Measurements from ENCODE around the gene RNF223.

GRCh38 chr1:135149-135584, 69.9 kb downstream of the OR4F5 start:
- RRBS: no CpG with 5 or more reads among the region's 28 CpGs

DNA sequence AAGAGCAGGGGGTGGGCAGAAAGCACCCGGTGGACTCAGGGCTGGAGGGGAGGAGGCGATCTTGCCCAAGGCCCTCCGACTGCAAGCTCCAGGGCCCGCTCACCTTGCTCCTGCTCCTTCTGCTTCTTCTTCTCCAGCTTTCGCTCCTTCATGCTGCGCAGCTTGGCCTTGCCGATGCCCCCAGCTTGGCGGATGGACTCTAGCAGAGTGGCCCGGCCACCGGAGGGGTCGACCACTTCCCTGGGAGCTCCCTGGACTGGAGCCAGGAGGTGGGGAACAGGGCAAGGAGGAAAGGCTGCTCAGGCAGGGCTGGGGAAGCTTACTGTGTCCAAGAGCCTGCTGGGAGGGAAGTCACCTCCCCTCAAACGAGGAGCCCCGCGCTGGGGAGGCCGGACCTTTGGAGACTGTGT, 121.0 kb downstream of the OR4F5 start:
- RRBS: no CpG with 5 or more reads among the region's 15 CpGs

DNA sequence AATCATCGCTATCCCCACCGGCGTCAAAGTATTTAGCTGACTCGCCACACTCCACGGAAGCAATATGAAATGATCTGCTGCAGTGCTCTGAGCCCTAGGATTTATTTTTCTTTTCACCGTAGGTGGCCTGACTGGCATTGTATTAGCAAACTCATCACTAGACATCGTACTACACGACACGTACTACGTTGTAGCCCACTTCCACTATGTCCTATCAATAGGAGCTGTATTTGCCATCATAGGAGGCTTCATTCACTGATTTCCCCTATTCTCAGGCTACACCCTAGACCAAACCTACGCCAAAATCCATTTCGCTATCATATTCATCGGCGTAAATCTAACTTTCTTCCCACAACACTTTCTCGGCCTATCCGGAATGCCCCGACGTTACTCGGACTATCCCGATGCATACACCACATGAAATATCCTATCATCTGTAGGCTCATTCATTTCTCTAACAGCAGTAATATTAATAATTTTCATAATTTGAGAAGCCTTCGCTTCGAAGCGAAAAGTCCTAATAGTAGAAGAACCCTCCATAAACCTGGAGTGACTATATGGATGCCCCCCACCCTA, 54.4 kb downstream of the OR4F16 start:
- RRBS: no CpG with 5 or more reads among the region's 23 CpGs

- RRBS: no CpG with 5 or more reads among the region's 5 CpGs
Observed at GRCh38 chr1:839056-839912, 84.4 kb upstream of the SAMD11 start.

GRCh38 chr1:841864-842762, 81.6 kb upstream of the SAMD11 start:
- RRBS: no CpG with 5 or more reads among the region's 18 CpGs

GRCh38 chr1:924403-925521, 1.0 kb downstream of the SAMD11 start:
- RRBS: 2% methylated on average over 26 of the region's 149 CpGs

GRCh38 chr1:925522-926322, 2.0 kb downstream of the SAMD11 start:
- RRBS: 3% methylated on average over 17 of the region's 69 CpGs

DNA sequence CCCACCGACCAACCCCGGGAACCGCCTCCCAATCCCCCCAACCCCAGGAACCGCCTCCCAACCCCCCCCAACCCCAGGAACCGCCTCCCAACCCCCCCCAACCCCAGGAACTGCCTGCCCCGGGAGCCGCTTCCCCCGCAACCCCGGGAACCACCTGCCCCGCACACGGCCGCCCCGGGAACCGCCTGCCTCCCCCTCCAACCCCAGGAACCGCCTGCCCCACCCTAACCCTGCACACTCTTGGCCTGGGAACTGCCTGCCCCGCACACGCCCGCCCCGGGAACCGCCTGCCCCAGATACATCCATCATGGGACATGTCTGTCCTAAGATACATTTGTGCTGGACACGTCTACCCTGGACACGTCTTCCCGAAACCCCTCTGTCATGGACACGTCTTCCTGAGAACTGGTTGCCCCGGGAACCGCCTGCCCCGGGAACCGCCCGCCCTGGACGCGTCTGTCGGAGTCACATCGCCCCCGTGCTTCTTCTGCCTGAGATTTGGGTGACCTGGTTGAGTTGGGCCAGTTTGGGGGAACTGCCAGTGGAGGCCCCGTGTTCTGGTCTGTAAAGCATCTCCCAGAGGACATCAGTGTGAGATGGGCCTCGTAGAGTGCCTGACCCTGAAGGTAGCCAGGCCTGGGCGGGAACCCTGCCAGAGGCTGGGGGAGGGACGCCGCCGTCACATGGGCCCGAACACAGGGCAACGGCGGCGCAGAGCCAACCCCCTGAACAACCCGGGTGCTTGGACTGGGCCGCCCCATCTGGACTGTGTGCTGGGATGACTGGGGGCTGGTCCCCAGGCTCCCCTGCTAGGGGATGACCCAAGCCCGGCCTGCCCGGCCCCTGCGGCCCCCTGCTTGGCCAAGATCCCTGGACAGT, 3.7 kb downstream of the PERM1 start:
- RRBS: 86% methylated on average over 12 of the region's 49 CpGs

GRCh38 chr1:1020472-1021095, 664 bp downstream of the AGRN start:
- RRBS: 3% methylated on average over 34 of the region's 57 CpGs

DNA sequence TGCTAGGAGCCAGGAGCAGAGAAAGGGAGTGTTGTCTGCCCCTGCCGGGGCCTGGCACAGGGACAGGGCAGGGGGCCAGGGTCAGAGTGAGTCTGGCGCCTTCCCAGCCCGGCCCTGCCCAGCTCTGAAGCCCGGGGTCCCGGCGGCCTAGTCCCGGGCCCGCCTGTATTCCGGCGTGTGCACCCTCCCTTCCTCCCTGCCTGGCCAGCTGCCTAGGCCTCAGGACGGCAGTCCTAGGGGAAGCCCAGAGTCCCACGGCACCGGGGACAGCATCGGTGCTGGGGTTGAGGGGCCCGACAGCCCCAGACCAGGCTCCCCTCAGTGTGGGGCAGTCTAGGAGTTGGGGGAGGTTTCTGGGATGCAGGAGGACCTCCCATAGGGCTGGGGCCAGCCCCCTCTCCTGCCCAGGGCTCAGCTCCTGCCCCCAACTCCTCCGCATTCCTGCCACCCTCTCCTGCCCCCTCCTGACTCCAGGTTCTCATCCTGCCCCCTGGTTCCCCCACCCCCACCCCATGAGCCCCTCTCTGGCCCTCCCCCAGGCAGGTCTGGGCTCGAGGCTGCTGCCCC, 5.3 kb downstream of the AGRN start:
- RRBS: 82% methylated on average over 7 of the region's 17 CpGs

- RRBS: 41% methylated on average over 7 of the region's 17 CpGs
Observed at GRCh38 chr1:1061875-1062482, 12.1 kb downstream of the RNF223 start.

DNA sequence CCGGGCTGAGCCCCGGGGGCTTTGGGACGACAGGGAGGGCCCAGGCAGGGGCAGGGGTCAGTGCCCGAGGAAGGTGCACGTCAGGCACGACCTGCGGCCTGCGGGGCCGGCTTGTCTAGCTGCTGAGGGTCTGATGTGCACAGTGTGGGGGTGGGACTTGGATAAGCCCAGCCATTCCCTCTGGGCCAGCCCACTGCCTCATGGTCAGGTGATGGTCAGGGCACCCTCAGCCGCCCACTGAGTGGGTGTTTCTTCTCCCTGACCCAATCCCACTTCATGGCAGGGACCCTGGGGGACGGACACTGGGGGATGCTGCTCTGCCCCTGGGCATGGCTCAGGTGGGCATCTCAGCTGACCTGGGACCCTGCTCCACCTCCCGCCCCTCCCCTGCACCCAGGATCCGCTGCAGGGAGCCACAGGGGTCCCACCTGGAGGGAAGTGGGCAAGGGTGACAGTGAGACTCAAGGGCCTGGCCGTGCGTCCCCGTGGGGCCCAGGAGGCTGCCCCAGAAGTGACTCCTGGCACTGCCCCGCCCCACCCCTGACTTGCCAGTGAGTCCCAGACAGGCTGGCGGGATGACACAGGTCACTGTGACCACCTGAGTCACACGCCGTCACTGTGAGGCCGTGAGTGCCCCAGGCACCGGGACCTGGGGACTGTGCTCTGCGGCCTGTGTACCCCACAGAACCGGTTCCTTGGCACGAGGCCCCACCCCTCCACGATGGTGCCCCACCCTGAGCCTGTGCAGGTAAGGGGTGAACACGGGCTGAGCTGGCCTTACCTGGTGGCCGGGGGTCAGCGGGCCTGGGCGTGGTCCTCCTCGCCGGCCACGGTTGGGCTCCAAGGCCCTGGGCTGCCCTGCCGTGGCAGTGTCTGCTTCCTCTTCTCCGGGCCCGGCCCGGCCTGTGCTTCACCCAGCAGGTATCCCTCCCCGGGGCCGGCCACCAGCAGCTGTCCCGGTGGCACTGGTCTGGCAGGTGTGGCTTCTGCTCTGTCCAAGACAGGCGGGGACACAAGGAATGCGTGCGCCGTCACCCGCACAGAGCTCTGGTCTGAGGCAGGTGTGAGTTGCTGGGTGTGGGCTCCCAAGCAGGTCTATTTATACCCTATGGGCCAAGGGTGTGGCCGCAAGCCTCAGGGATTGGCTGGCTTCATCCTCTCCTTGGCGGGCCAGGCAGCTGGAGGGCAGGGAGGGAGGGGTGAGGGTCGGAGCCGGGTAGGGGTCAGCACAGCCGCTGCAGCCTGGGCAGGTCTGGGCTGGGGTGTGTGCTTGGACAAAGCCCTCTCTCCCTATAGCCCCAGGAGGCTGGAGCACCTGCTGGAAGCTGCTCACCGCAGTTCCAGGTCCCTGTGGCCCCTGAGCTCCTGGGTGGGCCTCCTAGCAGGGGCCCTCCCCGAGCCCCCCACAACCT, at the start of gene RNF223:
Gene RNF223 (minus strand): TSS at position 1,072 of the 1,412 bp plus-strand sequence.
- RRBS: 70% methylated on average over 16 of the region's 52 CpGs

GRCh38 chr1:1080138-1080751, 6.1 kb upstream of the RNF223 start:
- RRBS: no CpG with 5 or more reads among the region's 22 CpGs

GRCh38 chr1:1099139-1100245, 16.4 kb downstream of the C1orf159 start:
- RRBS: no CpG with 5 or more reads among the region's 10 CpGs

DNA sequence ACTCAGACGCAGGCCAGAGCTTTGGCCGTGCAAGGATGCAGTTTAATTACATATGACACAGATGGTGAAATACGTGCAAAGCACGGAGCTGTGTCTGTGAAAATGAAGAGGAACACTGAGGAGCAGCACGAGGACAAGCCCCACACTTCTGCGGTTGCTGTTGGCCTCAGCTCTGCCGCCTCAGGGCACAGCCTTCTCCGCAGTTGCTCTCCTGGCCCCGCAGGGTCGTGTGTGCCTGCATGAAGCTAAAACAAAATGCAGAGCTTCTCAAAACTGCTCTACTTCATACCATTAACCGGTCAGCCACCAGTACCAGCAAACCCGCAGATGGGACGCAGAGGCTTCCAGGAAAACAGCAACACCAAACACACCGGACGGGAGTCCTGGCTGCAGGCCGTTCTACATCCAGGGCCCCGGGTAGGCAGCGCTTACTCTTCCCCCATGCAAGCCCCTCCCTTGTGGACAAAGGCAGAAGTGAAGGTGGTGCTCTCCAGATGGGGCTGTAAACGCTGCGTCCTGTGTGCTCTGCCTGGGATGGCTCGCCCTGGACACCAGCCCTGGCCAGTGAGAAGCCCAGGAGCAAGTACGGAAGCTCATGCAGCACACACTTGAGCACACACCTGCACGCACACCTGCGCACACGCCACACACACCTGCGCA, 7.1 kb upstream of the C1orf159 start:
- RRBS: 78% methylated on average over 6 of the region's 26 CpGs

DNA sequence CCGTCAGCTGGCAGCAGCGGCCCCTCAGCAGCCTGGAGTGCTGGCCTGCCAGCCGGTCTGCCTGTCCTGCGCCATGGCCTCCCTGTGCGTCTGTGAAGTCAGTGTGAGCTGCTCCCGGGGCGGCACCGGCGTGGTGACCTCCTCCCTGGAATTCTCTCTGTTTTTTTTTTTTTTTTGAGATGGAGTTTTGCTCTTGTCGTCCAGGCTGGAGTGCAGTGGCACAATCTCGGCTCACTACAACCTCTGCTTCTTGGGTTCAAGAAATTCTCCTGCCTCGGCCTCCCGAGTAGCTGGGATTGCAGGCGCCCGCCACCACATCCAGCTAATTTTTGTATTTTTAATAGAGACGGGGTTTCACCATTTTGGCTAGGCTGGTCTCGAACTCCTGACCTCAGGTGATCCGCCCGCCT, 10.3 kb upstream of the C1orf159 start:
- RRBS: 93% methylated on average over 4 of the region's 19 CpGs

DNA sequence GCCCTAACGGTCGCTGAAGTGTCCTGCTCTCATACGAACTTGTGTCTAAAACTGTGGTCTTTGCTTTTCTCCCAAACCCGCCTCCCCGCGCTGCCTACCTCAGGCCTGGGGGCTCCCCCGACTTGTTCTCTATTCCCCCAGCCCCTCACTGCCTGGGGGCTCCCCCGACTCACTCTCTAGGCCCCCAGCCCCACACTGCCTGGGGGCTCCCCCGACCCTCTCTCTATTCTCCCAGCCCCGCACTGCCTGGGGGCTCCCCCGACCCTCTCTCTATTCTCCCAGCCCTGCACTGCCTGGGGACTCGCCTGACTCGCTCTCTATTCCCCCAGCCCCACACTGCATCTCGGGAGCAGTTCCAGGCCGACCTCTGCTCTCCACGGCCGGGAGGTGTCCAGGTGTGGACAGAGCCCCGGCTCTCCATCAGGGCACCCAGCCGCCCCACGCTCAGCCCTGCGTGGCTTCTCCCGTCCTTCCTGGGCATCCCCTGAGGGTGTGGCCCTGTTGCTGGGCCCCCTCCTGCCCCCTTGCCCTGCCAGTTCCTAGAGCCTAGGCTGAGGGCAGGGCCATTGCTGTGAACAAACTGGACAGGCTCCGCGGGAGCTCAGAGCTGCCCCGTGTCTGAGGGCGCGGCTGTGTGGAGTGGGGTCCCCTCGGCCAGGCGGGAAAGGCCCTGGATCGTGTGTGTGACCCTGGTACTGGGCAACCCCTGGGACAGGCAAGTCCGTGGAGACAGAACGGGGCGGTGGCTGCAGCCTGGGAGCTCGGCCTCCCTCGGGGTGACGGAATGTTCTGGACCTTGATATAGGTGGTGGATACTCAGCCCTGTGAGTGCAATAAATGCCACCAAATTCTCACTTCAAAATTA, 27.5 kb upstream of the C1orf159 start:
- RRBS: no CpG with 5 or more reads among the region's 36 CpGs

DNA sequence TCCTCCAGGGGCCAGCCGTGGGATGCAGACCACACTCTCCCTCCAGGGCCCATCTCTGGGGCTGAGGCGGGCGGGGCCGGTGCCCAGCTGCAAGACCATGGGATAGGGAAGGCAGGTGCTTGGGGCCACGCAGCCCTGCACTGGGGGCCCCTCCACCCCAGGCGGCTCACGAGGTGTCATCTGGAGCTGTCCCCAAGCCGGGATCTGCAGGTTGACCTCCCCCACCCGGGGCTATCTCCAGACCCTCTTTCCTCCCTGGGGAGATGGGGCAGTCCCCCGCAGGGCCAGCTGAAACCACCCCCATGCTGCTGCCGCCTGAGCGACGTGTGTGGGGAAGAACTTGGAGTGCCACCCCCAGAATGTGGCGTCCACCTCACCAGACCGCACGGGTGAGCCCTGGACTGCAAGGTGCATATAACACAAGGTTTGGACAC, 4.1 kb upstream of the TTLL10 start:
- RRBS: 92% methylated on average over 3 of the region's 16 CpGs

DNA sequence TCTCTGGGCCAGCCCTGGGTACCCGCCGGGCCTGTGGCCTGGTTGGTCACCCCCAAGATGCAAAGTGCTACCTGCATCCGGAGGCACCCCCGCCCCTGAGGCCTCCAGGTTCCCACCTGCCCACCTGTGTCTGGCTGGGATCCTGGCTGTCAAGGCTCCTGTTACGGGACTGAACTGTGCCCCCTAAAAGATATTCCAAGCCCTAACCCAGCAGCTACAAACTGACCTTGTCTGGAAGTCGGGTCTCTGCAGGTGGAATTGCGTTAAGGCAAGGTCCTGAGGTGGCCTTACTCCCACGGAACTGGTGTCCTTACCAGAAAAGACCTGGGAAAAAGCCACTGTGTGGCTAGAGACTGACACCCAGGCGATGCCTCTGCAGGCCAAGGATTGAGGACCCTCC, 3.6 kb downstream of the B3GALT6 start:
- RRBS: 87% methylated on average over 2 of the region's 9 CpGs

- RRBS: 42% methylated on average over 4 of the region's 21 CpGs
Observed at GRCh38 chr1:1237182-1237733, 5.2 kb downstream of the B3GALT6 start.